ENCODE data around the gene NF1.

DNA sequence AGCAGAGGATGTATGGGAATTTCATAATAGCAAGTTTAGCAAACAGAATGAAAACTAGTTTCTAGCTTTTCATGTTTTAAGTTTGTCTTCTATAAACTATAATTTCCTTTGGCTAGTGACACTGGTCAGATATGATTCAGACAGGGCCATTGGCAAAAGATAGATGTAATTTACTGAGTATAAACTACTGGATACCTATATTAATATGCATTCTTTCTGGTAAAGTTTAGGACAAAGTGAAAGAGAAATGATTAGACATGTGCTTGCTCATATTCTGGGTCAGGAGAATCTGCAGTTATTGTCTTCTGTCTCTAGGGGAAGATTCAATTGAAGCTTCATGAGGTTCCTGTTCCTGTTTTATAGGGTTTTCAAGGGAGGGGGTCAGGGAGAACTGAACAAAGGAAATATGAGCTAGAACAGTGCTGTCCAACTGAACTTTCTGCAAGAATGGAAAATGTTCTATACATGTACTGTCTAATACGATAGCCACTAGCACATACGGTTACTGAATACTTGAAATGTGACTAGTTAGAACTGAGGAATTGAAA, 59.3 kb upstream of the CORO6 start:
- PRO-cap = no peak
- RAMPAGE, long total RNA = no peak

DNA sequence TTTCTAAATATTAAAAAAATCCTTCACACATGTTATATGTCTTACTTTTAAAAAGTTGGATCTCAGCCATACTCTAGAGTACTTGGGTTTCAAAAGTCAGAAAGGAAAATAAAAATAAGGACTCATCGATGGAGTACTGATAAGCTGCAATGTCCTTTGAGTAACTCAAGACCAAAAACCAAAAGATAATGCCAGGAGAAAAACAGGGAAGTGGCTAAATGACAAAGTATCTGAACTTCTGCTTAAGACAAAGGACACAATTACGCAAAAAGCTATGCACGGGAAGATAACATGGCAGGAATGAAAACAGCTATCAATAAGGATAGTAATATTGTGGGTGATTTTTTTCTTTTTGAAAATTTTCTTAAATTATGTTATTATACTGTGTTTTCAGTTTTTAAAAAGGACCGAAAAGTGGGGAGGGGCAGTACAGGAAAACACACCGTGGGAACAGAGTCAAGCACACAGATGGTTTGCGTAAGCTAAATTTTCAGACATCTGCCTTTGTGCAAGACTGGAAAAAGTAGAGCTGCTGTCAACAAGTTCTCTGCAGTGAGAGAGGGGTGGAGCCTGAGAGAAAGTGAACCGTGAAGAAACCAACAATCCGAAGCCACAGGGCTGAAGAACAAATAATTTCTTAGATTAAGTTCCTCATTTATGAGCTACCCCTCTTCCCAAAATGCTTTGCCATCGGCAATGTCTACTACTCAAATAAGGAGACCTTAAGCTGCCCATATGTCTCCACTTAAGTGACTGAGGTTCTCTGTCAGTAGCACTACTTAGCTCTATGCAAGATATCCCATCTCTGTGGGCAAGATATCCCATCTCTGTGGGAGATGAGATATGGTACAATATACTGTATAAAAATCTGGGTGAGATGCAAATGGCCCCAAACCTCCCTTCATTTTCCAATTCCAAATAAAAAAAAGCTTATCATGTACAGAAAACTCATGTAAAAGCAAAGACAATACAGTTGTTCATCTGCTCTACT, 99.9 kb upstream of the CORO6 start:
- PRO-cap = bidirectional peak, plus-strand start at position 654 of the sequence, minus-strand start at position 508 of the sequence
- RAMPAGE, long total RNA = no peak

- PRO-cap = no peak
- RAMPAGE, long total RNA = no peak
Observed at GRCh38 chr17:29723671-29724315, 101.1 kb upstream of the CORO6 start.

DNA sequence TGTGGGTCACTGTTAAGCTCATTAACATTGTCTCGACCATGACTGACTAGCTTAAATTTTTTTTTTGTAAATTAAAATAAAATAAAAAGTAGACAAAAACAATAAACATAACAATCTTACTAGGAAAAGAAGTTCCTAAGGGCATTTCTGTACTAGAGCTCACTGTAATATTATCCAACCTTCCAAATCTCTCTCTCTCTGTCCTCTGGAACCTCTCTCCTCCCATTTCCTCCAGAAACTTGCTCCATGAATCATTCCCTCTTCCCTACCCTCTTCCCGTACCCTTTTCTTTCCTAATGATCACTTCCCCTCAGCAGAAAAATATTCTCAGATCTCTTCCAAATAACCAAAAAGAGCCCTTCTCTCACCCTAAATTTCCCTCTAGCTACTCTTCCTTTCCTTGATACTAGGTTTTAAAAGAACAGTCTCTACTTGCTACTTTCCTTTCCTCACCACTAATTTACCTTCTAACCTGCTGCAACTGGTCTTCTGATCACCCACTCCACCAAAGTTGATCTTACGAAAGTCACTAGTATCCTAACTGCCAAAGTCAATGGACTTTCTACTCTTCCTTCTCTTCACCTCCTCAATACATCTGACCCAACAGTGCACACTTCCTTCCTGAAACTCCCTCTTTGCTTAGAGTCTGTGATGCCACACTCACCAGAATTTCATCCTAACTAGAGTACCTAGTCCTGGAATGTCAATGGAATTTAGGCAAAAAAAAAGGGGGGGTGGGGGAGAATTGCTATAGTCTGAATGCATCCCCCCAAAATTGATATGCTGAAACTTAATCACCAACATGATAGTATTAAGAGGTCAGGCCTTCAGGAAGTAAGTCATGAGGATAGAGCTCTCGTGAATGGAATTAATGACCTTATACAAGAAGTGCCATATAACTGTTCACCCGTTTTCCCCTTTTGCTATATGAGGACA, 37.2 kb downstream of the SSH2 start:
- PRO-cap = no peak
- RAMPAGE, long total RNA = no peak

GRCh38 chr17:30177977-30178423, 57.5 kb downstream of the SLC6A4 start:
- PRO-cap = no peak
- RAMPAGE, long total RNA = no peak

GRCh38 chr17:30207704-30208234, 27.7 kb downstream of the SLC6A4 start:
- PRO-cap = no peak
- RAMPAGE, long total RNA = no peak

DNA sequence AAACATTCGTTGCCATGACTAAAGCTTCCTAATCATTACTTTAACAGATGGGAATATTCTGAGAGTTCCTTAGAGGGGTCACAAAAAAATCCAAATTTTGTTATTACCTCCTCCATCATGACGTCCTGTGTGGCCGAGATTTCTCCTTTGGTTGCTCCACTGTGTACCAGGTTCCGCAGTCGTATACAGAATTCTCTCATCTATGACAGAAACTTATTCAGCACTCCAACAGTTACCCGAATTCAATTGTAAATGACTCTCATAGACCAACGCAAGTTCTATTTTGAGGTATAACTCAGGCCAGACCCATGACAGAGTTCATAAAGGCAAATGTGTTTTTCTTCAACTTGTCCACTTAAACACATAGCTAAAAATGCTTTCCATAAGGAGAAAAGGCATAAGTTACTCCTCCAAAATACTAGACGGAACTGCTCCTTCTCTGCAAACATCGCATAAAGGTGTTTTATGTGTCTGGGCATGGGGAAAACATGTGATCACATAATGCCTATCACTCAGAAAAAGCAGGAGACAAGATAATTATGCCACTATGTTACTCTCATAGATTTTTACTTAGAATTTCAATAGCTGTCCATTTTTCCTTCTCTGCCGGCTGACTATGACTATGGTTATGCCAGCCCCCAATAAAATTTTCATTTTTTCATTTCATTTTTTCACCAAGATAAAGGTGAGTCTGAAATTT, 6.3 kb downstream of the BLMH start:
- PRO-cap = no peak
- RAMPAGE, long total RNA = no peak

GRCh38 chr17:30344065-30345404, 10.7 kb upstream of the TMIGD1 start:
- PRO-cap = no peak
- RAMPAGE, long total RNA = no peak

DNA sequence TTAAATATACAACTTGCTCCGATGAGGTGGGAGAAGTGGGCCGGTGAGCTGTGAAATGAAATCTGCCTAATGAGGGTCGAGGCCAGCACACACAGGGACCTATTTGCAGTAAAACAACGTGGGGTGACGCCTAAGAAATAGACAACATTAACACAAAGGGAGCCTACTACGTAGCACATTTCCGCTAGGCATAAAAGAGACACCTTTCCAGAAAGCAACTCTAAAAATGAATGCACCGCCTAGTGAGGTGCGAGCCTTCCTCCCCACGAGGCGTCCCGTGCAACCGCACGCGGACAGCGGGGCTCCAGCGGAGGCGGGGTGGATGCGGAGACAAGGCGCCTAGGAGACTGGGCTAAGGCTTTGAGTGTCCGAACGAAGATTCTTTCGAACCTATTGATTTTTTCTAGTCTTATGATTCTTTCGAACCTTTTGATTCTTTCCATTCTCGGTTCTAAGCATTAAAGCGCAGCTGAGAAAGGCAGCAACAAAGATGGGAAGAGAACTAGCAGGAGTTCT, 559 bp upstream of the CPD start:
- PRO-cap = no peak
- RAMPAGE, long total RNA = no peak

DNA sequence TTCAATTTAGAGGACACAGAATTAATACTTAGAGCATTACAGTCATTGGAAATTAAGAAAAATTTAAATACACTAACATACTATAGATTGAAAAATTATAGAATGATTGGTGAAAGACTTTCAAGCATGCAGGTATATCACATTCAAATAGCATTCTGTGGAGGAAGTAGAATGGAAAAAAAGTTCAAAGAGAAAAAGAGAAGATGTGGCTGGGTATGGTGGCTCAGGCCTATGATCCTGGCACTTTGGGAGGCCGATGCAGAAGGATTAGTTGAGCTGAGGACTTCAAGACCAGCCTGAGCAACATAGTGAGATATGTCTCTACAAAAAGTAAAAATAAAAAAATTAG, 18.5 kb downstream of the CPD start:
- PRO-cap = no peak
- RAMPAGE, long total RNA = no peak

GRCh38 chr17:30415037-30415722, 36.5 kb downstream of the CPD start:
- PRO-cap = no peak
- RAMPAGE, long total RNA = no peak

- PRO-cap = no peak
- RAMPAGE, long total RNA = no peak
Observed at GRCh38 chr17:30422506-30423277, 44.0 kb downstream of the CPD start.

DNA sequence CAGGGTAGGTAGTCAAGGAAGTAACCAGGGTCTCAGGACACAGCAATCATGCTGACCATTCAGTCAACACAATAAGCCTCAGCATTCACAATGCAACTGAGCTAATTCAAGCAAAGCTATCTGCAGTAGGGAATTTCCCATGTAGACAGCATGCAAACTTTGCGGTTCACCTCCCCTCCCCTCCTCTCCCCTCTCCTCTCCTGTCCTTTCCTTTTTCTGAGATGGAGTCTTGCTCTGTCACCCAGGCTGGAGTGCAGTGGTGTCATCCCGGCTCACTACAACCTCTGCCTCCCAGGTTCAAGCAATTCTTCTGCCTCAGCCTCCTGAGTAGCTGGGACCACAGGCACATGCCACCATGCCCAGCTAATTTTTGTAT, 9.6 kb upstream of the RNF135 start:
- PRO-cap = no peak
- RAMPAGE, long total RNA = no peak

- PRO-cap = bidirectional peak, plus-strand start at chr17:31094977, minus-strand start at chr17:31094811
- RAMPAGE, long total RNA = no peak
Observed at GRCh38 chr17:31094837-31095742, at the start of gene NF1. Gene NF1, plus strand, starts transcription at chr17:31094977.

DNA sequence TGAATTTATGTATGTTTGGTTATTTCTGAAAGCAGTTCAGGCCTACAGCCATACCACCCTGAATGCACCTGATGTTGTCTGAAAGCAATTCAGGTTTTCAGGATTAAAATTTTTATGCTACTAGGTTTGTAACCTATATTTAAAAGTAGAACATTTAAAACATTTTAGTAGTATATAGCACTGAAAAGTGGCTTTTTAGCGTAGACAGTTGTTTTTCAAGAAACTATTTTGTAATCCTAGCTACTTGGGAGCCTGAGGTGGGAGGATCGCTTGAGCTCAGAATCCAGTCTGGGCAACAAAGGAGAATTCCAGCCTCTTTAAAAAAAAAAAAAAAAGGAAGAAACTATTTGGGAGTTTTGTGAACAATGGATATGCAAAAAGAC, 17.8 kb downstream of the OMG start:
- PRO-cap = no peak
- RAMPAGE, long total RNA = no peak

DNA sequence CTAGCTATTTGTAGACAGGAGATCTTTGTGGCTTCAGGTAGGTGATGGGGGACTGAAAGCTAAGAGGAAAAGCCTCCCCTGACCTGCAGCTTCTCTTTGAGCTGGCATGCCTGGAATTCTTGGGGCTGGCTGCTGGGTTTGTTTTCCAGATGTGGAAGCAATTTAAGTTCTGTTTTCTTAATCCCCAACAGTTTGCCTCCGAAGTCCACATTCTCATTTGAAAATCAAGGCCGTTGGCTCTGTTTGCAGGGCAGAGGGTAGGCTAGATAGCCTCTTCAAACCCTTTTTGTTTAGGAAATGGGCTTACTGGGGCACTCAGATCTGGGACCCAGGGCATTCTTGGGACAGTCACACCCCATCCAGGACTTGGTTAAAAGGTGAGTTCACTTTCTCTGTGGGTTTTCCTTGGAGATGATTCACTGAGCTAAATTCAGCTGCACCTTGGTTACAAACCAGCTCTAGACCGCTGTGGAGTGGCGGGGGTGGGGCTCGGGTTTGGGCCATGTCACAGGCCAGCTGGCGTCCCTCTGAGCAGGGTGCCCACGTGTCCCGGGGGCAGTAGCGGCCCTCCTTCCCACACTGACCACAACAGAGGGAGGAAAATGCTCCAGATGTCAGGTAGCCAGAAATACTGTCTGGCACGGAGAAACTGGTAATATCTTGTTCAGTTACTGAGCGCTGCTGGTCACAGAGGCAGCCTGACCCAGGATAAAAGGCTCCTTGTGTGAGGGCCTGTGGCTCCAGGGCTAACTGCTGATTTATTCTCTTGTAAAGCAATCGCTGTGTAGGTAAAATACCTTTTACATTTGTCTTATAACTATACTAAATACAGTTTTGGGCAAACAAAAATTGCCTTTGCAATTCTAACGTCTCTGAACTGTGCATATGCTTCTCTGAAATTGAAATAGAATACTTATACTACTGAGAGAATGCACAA, 108.6 kb downstream of the RAB11FIP4 start:
- PRO-cap = no peak
- RAMPAGE, long total RNA = no peak

- PRO-cap = no peak
- RAMPAGE, long total RNA = no peak
Observed at GRCh38 chr17:31510272-31510885, 118.9 kb downstream of the RAB11FIP4 start.

- PRO-cap = no peak
- RAMPAGE, long total RNA = no peak
Observed at GRCh38 chr17:31527556-31528224, 136.2 kb downstream of the RAB11FIP4 start.

- PRO-cap = bidirectional peak, plus-strand start at chr17:31549296, minus-strand start at chr17:31549272
- RAMPAGE, long total RNA = no peak
Observed at GRCh38 chr17:31549055-31549366, 157.5 kb downstream of the RAB11FIP4 start.

- PRO-cap = no peak
- RAMPAGE, long total RNA = no peak
Observed at GRCh38 chr17:31631572-31632209, 227.4 kb downstream of the COPRS start.